ENCODE data around the genes CIR1 and HOXD4.

- RRBS, 2 experiments, result under 1 to 2% methylated on average over 11 of the region's 45 CpGs
Observed at GRCh38 chr2:174395105-174396063, at the start of gene CIR1. Gene CIR1, minus strand, starts transcription at chr2:174395712.

- RRBS, 2 experiments, result no CpG with 5 or more reads among the region's 38 CpGs
Observed at GRCh38 chr2:174409704-174410779, 14.5 kb downstream of the SCRN3 start.

DNA sequence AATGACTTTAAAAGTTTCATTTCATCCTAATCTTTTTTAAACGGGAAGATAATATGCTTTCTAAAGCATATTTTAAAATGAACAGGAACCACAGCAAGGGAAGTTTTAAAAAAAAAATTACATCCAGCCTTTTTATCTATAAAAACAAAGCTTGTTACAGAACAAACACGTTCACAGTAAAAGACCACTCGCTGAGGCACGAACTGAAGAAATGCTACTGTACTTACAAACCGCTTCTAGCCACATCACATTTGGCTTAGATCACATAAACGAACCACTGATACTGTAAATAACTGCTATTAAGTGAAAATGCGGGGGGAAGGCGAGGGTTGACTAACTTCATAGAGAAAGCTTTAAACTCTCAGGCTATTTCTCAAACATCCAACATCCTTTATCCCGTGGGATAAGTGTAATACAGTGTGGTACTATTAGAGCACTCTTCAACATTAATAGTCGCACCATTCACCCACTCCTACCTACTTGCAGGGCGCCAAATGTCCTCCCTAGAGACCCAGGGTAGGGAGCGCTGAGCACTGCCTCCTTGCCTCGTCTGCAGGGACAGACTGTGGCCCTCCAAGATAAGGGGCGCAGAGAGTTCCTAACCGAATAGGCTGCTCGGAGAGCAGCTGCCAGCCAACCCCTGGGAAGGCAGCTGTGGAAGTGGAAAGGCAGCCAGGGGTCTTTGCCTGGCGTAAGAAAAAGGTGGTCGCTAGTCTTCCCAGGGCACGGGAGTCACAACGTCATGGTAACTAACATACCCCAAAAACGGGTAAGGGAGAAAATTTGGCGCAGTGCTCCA, 926 bp downstream of the GPR155 start:
- RRBS, 2 experiments, result no CpG with 5 or more reads among the region's 22 CpGs

GRCh38 chr2:174569496-174569955, 28.1 kb downstream of the WIPF1 start:
- RRBS, 2 experiments, result no CpG with 5 or more reads among the region's 2 CpGs

GRCh38 chr2:174599311-174599870, 1.8 kb upstream of the WIPF1 start:
- RRBS, 2 experiments, result no CpG with 5 or more reads among the region's 6 CpGs

DNA sequence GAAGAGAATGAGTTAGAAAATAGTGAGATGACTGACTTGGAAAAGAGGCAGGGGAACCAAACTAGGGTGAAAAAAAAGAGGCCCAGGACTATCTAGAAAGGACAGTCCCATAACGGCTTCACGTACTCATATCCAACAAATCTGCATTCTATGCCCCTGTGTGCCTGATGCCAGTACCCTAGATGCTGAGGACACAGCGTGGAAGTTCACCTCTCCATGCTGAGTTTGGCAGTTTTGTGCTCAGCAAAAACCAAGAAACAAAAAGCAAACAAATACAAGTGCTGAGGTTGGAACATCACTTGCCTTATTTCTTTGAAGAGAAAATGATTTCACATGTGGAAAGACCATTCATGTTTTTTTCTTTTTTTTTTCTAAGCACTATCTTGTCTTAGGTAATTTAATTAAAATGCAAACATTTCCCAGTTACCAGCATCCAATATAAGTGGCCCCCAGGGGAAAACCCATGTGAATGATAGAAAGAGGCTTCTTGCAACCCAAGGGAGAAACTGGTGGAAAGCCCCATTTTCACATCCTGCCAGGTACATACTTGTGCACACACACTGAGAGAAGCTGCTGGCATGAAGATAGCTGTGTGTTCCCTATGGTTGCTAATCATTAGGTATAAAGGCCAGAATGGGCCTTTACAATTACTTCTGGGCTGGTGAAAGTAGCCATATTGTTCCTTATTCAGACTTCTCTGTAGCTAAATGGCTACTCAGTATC, 10.7 kb upstream of the WIPF1 start:
- RRBS, 2 experiments, result no CpG with 5 or more reads among the region's 3 CpGs

GRCh38 chr2:174627353-174628180, 30.0 kb upstream of the WIPF1 start:
- RRBS, 2 experiments, result no CpG with 5 or more reads among the region's 5 CpGs

DNA sequence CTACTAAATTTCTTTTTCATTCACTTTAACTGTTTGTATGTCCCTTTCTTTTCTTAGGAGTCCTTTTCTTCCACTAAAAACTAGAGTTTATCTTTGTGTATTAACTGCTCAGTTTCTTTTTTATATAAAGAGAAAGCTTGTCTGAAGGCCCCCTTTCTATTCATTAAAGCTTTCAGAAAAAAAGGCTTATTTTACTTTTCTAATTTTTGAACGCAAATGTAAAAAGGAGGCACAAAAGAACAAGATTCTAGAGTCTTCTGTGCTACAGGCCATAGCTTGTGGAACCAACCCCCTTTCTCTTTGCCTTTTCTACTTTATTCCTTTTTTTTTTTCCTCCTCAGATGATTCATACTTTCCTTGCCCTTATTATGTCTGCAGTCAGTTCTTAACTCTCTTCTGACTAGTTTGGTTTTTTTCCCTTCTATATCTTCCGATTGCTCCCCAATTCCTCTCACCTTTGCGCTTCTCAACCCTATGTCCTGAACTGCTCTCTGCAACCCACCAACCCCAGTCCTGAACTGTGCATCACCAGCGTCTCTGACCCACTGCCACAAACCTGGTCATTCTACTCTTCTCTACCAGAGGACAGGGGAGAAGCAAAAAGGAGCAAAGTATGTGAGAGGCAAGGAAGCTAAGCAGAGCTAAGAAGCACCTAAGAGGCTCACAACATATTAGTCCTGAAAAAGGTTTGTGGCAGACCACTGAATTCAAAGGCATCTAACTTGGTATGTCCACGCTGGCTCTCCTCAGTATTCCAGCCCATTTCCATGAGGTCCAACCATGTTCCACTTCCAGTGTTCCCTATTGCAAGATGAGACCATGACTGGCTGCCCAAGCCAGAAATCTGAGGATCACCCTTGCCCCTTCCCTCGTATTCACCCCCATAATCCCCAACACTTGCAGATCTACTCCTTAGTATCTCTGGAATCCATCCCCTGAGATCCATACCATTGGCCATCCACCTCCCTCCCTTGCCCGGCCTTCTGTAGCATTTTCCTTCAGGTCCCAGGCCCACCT, 57.0 kb upstream of the WIPF1 start:
- RRBS, 2 experiments, result no CpG with 5 or more reads among the region's 7 CpGs

GRCh38 chr2:174998448-174998681, 6.8 kb downstream of the CHN1 start:
- RRBS, 2 experiments, result no CpG with 5 or more reads among the region's 3 CpGs

DNA sequence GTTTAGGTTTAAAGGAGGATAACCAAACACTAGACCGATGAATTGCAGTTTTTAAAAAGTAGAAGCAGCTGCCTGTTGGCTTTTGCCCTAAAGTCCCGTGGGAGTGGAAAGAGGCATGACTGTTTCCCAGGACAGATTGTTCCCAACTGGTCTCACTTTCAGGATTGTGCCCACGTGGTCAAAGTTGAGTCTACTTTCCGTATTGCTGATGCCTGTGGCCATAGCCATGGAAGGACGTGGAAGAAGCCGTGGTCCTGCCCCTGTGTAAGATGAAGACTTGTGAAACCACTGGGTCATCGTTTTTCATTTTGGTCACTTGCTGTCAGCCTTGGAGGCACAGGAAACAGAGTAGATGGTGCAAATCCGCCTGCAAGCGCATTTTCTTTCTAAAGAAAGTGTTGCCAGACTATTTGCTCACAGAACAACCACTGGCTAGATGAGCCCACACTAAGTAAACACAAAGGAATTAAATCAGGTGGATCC, 23.0 kb upstream of the CHN1 start:
- RRBS, 2 experiments, result no CpG with 5 or more reads among the region's 9 CpGs

- RRBS, 2 experiments, result no CpG with 5 or more reads among the region's 1 CpG
Observed at GRCh38 chr2:175991978-175992509, 10.0 kb downstream of the LNPK start.

DNA sequence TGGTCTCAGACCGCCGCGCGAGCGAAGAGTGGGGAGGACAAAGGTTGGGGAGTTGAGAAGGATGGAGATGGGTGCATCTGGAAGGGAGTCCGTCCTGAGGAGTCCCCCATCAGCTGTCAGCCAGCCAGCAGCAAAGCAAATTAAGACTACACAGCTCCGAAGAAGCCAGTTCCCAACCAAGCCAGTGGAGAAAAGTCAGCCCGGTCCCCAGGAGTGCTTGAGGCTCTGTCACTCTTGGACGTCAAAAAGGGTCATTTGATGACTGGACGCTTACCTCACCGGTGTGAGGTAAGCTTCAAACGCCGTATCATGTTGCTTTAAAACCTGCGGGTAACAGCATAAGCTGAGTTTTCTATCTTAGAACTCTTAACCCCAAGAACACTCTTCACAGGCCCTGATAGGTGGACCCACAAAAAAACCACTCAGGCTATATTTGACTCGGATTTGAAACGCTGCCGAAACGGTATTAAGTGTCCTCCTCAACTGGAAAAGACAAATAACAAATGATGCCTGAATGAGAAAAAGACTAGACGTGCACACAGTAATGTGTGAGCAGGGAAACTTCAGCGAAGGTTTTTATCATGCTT, 617 bp upstream of the LNPK start:
- RRBS, 2 experiments, result 10 to 32% methylated on average over 3 of the region's 20 CpGs

DNA sequence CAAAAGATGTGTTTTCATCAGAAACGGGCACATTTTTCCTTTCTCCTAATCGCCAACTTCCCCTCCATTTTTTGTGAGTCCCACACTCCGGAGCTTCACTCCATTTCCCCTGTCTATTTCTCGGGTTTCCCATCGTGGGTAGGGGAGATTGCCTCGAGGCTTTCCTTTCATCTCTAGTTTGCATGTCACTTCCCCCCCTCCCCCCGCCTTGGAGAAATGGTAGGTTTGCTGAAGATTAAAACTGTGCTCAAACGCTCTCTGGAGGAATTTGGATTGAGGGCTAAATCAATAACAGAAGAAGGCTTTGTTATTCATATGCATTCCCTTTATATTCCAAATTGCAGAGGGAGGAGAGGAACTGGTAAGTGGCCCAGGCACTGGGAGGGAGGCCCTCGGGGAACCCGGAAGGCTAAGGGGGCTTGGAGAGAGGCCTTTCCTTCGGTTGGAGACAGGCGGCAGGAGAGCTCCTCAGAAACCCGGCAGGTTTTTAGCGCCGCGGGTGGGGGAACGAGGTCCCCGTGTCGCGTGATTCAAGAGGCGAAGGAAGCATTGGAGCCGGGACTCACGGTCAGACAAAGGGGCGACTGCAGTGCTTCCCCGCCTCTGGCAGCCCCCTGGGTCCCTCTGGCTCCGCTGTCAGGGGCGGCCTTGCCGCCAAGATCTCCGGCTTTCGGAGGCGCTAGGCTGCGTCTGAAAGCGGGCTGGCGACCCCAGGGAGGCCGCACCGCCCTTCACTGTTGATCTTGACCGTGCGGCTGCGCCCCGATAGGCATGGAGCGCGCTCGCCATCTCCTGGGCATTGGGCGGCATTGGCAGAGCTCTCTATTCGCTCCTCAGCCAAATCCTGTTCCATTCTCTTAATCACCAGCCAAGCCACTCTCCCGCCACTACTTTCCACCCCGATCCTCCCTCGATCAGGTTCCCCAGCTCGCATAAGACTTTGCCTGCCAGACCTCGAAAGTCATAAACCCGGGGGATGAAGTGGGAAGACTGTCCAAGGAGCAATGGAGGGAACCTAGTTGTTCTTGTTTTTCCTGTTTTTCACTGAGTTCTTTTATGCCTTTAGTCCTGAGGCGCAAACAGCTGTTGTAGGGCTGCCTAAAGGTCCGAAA, 2.3 kb upstream of the HOXD12 start:
- RRBS, 2 experiments, result 5 to 7% methylated on average over 17 of the region's 53 CpGs

GRCh38 chr2:176148688-176149260, 2.6 kb upstream of the HOXD4 start:
- RRBS, 2 experiments, result no CpG with 5 or more reads among the region's 11 CpGs

DNA sequence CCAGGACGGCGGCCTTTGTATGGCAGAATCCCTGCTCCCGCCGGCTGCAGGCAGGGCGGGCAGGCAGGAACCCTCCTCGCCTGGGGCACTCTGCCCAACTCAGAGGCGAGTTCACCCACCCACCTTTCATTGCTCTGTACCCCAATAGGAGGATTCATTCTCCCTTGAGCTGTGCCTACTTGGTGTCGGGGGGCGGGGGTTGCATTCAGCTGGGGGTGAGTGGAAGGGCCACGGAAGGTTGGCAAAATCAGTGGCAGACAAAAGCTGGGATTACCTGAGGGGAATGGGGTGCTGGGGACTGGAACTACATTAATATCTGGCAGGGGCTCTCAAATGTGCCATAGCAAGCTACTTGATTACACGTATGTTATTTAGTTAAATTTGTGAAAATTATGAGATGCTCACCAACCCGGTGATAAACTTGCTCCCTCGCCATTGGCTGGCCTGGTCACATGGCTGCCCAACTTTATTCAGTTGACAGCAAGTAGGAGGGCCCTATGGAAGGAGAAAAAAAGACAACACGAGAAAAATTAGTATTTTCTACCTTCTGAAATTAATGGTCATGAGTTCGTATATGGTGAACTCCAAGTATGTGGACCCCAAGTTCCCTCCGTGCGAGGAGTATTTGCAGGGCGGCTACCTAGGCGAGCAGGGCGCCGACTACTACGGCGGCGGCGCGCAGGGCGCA, at the start of gene HOXD4:
TSS of gene HOXD4 (plus strand) at position 473 of the 688 bp plus-strand sequence.
- RRBS, 2 experiments, result no CpG with 5 or more reads among the region's 27 CpGs

- RRBS, 2 experiments, result 22 to 30% methylated on average over 2 of the region's 65 CpGs
Observed at GRCh38 chr2:176177576-176178564, 10.6 kb upstream of the HOXD1 start.

DNA sequence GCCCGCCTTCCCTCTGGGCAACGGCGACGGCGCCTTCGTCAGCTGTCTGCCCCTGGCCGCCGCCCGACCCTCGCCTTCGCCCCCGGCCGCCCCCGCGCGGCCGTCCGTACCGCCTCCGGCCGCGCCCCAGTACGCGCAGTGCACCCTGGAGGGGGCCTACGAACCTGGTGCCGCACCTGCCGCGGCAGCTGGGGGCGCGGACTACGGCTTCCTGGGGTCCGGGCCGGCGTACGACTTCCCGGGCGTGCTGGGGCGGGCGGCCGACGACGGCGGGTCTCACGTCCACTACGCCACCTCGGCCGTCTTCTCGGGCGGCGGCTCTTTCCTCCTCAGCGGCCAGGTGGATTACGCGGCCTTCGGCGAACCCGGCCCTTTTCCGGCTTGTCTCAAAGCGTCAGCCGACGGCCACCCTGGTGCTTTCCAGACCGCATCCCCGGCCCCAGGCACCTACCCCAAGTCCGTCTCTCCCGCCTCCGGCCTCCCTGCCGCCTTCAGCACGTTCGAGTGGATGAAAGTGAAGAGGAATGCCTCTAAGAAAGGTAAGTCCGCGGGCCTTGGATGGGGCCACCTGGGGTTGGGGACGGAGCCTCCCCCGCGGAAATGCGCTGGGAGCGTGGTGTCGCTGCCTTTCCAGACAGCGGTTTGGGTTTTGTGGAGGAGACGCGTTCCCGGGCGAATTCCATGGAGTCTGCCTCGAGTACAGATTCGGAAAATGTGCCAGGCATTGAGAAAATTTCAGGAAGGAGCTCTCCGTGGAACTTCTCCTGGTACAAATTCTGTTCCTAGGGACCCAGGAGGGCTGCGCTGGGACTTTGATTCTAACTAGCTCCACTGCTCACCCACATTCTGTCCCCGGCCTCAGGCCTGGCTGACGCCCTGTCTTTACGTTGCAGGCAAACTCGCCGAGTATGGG, 703 bp downstream of the HOXD1 start:
- RRBS, 2 experiments, result 67 to 73% methylated on average over 14 to 16 of the region's 90 CpGs

GRCh38 chr2:176500902-176501511, 231.8 kb downstream of the MTX2 start:
- RRBS, 2 experiments, result no CpG with 5 or more reads among the region's 1 CpG

DNA sequence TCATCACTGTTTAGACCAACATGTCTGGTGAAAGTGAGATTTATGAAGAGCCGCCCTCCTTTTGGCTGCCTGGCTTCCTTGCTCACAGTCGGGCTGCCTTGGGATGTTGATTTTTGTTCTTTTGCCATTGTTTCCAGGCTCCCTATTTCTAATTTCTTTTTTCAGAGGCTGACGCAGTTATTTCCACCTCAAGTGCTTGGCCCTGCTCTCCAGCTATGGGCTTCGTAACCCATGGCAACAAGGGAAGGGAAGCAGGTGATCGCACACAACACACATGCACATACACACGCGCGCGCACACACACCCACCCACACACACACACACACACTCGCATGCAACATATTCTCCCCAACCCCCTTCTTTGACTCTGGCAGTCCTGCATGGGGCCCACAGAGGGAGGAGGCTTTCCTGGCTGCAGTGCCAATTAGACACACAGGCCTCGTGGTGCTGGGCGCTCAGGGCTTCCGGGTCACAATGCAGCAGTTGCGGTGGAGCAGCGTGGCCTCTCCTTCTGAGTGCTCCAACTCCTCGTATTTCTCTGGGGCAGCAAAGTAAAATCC, 296.7 kb downstream of the MTX2 start:
- RRBS, 2 experiments, result no CpG with 5 or more reads among the region's 16 CpGs

DNA sequence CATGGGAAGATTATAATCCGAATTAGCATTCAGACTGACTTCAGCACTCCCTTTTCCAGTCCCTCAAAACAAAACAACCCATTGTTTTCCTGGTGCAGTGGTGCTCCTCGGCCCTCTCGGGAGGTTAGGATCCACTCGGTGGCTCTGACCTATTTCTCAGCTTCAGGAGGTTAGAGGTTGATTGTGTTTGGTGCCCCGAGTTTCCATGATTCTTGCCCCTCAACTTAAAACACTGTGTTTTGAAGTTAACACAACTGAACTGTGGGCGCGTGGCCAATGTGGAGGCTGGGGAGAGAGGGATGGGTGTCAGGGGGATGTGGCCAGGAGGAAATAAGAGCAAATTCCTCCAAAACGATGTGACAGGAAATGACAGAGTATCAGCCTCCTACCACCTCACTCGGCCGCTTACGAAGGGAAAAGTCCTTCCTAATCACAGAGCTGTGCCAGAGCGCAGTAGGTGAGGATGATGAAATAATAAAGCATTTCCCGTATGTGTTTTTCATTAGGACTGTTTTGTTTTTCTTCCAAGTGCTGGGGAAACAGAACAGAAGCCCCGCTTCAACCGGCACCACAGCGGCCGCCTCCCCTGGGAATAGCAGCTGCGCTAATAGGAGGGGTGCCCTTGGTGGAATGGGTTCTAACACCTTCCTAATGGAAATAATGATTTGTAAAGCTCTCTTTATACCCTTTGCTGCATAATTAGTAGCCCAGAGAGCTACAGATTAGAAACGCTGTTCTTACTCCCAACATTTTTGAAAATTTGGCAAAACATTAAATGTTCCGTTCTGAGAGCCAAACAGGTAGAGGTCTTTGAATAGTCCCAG, 440.3 kb downstream of the MTX2 start:
- RRBS, 2 experiments, result no CpG with 5 or more reads among the region's 20 CpGs